H4 (cell line): Measurements from ENCODE around the gene SEC61G.

- RAMPAGE, long total RNA: no peak
Measured at GRCh38 chr7:50629038-50630033, 64.1 kb upstream of the DDC start.

DNA sequence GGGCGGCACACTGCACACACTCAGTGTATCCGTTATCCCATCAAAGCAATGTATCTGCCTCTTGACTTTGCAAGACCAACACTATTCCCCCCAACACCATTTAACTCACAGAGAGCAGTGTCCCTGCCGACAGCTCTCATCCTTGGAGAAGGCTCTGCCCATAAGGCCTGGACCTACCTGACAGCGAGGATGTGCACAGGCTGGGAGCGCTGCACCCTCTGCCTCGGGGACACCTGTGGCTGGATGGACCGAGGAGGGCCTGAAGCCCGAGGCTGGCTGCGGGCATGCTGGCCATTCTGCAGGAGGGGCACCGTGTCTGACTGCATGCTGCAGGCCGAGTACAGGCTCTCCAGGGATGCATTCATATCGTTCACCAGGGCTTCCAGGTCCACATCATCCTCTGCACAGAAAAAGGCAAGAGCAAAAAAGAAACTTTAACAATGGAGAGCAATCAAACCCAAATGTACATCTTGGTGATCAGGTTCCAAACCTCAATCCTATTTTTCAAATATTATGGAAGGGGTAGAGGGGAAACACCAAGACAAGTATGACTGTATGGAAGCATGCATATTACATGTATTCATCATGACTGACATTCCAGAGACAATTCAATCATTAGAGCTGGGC is 108.3 kb downstream of the GRB10 start:
- RAMPAGE, long total RNA: no peak

- RAMPAGE, long total RNA: no peak
Measured at GRCh38 chr7:50683951-50684410, 98.7 kb downstream of the GRB10 start.

DNA sequence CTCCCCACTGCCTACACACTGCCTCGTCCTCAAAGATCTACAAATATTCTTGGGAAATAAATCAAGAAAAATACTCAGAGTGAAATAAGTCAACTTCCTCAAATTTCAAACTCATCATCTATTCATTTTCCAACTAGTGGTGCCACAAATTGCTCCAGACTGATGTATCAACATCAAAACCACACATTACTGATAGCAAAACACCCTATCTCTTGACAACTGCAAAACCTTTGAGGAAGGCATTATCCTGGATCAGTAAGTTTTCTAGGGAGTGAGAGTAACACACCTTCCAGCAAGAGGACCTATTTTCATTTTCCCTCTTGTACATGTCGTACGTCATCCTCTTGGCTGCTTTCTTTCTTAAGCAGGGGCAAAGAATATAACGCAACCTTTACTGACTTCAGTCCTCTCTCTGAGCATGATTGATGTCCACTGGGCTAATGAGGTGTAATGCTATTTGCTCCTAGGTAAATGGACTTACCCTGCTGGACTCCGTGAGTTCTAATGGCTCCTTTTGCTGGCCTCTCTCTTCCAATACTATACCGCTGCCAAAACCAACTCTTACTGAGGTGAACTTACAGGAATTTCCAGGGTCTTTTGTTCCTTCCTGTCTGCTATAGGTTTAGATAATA is 87.5 kb downstream of the GRB10 start:
- RAMPAGE, long total RNA: no peak

DNA sequence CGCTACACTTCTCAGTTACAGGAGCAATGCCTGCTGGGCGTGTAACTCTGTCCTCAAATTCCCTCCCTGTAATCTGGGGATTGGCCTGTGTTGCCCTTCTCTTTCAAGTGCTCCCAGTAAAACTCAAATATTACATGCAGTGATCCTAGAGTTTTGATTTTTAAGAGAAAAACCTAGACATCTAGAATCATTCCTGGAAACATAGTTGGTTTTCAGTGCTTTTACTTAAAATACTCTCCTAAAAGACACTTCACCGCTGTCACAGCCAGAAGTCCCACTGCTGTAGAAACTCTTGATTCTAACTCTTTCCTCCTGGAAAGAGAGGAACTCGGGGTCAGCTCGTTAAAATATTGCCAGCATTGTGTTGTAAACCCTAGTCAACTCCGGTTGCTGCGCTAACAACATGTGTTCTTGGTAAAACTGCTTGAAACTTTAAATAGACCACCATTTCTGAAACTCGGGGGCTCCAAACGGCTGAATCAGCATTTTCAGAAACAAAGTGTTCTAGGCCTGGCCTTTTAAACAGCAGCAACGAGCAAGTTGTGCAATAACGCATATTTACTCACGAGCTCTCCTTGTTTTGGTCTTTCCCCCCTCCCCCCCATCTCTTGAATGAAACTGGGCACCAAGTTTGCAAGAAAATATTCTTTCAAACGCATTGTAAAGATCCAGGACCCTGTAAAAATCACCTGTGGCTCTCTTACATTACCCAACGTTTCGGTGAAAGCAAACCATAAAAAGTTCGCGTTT is 9.1 kb upstream of the GRB10 start:
- RAMPAGE, long total RNA: no peak

DNA sequence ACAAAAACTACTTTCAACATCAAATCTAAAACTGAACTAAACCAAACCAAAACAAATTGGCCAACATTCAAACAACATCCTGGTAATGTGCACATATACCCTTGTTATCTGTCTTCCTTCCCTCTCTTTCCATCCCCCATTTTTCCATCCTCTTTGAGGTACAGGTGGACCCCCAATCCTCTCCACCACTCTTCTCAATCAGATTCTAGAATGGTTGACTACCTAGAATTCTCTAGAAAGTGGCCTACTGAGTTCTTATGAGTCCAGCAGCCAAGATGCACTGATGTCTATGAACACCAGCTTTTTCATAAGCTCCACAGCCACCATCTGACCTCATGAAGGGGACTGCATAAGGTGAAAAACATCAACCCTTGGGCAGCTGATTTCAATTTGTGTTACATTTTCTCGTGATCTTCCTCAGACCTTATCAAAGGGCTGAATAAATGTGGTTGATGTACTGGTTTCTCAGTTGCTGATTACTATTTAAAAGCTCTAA is 62.1 kb downstream of the COBL start:
- RAMPAGE, long total RNA: no peak

DNA sequence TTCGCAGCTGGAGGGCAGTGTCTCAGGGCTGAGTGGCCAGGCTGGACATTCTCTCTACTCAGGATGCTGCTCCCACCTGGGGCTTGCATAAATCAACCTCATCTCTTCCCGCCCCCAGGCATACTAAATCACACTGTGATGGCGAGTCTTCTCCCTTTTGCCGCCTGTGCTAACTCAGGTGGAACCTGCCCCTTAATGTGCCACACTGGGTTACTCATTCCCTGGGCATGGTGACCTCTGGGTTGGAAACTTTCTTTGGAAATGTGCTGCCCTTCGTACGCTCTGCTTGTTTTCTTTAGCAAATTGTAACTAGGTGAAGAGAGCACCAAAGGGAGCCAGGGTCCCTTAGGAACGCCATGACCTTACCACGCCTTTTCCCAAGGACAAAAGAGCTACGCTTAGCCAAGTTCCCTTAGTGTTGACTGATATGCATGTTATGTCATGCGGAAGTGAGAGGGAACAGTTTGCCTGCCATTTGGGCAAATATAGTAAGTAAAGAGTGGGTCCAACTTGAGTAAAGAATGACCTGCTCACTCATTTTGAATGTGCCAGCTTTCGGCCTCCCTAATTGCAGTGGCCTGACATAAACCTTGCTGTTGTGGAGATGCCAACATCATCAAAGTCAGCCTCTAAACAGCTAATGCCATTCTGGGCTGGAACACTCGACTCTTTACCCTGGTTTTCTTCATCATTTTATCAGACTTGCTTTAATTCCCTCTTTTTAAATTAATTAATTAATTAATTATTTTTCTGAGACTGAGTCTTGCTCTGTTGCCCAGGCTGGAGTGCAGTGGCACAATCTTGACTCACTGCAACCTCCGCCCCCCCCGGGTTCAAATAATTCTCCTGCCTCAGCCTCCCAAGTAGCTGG is 40.6 kb upstream of the COBL start:
- RAMPAGE, long total RNA: no peak

DNA sequence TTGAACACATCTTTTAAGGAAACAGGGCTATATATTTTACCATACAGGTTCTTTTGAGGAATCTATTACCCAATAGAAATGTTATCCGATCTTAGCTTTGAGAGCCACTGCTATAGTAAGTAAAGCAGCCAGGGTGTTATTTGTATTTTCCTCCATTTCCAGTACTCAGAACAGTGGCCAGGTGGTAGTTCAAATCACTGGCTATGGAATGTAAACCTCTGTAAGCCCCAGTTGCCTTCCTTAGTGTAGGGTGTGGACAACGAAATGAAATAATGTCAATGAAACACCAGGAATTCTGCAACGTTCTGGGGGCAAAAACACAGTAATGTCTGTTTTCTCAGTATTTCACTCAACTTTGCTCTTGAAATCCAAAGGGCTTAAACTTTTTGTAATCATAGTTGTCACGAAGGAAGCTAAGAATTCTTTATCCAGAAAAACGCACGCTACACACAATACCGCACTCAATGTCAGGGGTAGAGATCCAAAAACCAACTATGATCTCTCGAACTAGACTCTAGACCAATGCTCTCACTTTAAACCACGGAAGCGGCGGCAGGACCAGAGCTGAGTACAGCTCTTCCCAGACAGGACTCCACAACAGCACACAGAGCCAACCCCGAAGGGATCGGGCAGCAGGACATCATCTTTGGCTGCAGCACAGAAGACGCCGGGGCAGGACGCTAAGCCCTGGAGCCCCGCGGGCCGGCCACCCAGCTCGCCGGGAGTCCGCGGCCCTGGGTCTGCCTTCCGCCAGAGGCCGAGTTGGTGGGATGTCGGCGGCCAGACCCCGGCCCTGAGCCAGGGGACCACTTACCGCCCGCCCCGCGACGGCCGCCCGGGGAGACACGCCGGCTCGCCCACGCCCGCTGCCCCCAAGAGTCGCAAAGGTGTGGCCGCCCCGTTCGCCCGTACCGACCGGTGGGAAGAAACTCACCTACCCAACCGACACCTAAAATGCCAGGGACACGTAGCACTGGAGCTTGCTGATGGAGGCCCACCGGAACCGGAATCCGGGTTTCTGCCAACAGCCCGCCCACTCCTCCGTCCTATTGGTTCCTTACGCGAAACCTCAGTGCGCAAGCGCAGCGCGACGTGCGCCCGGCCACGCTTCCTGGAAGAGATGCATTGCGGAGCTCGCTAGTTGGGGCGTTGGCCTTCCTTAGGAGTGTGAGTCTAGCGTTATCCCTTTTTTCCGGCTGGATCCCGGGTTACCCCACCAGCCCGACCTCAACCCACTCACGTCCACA is at the start of gene SEC61G:
Gene SEC61G, minus strand, starts transcription at position 988 of the 1,247 bp plus-strand sequence.
- RAMPAGE, long total RNA: start-site peak on the minus strand centred at position 964 of the sequence, 75 bp wide, 939 reads

- RAMPAGE, long total RNA: no peak
Measured at GRCh38 chr7:54916133-54916532, 102.7 kb upstream of the EGFR start.

DNA sequence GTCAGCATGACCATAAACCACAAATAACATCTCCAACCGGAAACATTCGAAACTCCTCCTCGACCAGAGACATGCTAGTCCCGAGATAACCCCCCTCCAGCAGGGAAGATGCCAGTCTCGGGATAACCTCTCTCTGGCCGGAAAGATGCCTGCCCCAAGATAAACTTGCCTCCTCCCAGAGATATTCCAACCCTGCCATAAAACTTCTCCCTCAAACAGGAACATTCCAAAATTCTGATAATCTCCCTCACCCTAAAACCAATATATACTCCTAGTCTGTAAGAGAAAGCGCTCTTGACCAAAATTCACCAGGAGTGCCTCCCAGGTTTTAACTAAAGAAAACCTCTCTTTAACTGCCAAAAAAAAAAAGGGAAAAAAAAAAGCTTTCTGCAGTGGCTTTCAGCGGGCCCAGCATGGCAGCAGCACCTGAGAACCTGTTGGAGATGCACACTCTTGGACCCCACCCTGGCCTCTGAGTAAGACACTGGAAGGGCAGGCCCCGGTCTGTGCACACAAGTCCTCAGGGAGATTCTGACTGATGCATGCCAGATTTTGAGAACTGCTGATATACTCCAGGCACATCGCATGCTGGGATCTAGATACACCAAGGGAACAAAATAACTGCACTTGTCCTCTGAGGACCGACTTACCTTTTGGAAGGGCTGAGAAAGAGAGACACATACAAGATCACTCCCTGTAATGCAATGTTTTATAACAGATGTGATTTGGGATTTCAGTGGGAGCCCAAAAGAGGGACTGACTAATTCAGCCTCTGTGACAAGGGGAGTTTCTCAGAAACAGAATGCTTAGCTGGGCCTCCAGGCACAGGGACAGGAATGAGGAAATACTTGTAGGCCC is 7.9 kb downstream of the EGFR start:
- RAMPAGE, long total RNA: no peak

DNA sequence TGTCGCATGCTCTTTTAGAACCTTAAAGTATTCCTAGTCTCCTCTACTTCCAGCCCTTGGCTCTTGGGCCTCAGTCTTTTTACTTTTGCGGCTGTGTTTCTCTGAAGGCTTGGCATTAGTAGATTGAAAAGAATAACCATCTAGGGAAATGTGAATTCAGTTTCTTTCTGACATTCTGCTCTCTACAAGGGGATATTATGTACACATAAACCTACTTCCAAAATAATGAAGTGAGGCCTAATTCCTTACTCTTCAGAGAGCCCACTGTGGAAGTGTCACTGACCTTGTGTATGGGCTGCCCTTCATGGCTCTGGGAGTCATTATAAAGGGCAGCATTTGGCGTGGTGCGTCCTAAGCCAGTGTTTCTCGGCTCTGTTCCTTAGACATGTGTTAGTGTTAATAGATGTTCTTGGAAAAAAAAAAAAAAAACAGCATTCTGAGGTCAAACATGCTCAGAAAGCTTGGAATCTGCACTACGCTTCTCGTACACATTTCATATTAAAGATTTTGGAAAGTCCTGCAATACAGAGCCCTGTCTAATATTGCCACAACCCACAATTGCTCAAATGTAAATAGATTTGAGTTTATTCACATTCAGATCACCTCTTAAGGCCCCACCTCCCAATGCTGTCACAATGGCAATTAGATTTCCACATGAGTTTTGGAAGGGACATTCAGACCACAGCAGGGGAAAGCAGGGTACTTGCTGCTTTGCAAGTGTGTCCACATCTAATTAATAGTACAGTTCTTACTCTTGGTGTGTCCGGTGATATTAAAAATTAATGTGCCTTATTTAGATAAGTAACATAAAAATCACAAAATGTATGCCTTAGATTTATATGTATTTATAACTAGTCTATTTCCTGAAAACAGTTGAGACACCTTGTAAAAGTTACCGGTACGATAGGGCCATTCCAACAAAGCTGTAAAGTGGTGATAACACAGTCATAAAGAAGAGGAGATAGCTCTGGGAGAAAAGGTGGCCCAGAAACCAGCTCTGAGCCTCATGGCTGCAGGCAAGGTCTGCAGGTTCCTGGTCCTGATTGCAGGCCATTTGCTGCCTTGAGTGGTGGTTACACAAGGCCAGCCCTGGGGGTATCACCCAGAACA is 27.7 kb downstream of the EGFR start:
- RAMPAGE, long total RNA: no peak

DNA sequence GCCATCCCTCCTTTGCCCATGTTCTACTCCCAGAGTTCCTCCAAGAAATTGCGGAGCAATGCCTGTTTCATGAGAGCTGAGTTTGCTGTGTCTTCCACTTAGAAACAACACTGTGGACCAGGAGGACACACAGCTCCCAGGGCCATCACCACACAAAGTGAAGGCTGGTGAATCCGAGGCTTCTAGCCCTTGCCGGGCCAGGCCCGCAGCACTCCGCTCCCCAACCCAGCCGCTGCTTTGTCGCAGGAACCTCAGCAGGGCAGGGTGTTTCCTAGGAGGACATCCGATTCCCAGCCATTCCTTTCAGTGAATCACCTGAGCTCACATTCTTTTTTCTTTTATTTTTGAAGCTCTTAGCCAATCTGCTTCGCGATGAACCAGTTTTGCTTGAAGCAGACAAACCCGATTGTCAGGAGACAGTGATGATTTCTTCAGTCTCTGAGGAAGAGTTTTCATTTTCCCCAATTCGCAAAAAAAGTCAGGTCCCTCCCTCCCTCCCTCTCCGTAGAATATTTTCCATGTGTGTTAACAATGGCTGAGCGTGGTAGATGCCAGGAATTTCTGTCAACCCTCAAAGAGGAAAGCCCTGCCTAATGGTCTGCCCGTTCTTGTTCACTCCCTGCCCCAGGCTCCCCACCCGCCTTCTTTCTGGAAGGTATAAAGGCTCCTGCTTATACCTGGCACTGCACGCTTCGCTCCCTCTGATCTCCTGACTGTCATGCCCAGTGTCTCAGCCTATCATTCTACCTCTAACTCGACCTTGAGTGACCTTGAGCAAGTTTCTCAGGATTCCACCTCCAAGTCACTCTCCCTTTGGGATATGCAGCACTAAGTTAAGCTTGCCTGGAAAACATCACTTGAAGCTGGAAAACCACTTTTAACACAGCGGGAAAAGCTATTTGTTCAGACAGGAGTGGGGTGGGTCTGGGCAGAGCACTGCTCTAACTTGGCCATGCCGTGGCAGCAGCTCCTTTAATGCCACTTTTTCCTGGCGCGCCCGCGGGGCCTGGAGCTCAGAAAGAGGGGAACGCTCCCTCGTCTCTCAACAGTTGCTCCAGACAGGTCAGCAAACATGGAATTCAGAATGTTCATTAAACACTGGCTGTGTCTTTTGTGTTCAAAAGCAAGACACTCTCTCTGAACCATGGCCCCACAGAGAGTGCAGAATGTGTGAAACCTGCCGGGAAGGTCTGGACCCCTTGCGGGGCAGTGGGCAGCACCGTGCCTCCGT is 35.1 kb downstream of the EGFR start:
- RAMPAGE, long total RNA: no peak

GRCh38 chr7:55066331-55067248 is 47.8 kb downstream of the EGFR start:
- RAMPAGE, long total RNA: no peak

DNA sequence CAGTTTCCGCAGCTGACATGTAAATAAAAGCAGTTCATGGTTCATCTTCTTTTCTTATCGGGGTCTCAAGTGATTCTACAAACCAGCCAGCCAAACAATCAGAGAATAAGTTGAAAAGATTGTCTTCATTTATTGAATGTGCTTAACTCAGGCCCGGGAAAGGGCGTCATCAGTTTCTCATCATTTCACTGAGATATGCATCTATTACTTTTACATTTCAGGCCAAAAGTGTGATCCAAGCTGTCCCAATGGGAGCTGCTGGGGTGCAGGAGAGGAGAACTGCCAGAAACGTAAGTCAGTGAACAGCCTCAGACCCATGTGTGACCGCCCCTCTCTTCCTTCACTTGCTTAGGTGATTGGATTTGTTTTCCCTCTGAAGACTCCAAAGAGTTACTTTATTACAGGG is 132.3 kb downstream of the EGFR start:
- RAMPAGE, long total RNA: no peak

GRCh38 chr7:55255518-55256256 is 109.5 kb upstream of the LANCL2 start:
- RAMPAGE, long total RNA: no peak

DNA sequence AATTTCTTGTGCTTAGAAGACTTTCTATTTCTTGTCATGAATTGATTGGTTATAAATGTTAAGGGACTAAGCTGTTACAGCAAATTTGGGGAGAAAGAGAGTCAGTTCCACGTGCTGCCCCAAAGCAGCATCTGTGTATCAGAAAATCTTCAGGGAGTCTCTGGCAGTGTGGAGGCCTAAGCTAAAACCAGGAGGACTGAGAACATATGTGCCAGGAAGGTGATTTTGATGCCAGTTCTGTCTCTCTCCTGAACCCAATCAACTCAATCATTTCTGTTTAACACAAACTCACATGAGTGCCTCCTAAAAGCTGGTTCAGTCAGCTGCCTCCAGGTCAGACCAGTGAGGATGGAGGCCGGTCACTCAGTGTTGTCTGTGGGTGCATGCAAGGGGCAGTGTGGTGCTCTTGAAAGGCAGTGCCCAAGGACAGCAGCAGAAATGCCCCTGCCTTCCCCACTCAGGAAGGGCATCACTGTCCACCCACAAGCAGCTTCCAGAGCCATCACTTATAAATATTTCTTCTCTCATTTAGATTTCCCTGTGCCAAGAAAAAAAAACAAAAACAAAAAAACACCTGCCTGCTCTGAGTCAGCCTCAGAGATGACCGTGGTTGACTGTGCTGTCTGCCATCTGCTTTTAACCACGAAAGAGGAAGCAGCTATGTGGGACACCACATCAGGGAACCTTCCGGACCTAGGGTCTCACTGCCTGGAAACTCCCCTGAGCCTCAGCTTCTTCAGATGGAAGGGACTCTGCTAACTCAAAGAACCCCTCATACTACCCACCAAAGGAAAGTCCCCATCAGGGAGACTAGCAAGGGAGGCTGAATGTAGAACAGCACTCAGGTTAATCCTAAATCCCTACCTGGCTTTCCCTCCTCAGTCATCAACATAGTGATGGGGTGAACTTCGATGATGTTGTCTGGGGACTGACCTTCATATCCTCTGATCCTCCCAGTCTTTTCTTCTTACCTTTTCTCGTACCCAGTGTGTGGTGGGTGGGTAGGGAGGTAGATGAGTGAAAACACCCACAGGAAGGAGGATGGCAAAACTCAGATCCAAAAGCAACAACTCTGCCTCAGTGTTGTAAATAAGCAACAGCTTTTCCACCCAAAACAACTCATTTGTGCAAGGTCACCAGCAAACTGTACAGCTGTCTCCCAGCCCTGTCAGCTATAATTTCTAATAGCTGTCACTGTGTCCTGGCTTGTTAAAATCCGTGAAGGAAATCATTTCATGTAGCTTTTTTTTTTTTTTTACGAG is 39.0 kb downstream of the VOPP1 start:
- RAMPAGE, long total RNA: no peak

- RAMPAGE, long total RNA: no peak
Measured at GRCh38 chr7:55552209-55553545, 19.6 kb downstream of the VOPP1 start.

DNA sequence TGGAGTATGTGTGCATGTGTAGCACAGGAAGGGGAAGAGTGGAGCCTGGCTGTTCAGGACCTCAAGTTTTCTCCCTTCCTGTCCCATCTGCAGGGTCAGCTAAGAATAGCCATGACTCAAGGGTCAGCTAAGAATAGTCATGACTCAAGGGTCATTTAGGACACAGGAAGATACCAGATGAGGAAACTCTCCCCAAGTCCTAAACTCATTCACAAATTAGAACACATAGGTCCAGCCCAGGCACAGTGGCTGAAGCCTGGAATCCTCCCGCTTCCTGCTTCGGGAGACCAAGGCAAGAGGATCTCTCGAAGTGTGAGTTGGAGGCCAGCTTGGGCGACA is 21.3 kb upstream of the VOPP1 start:
- RAMPAGE, long total RNA: no peak

- RAMPAGE, long total RNA: no peak
Measured at GRCh38 chr7:55689004-55689982, 117.0 kb upstream of the VOPP1 start.

DNA sequence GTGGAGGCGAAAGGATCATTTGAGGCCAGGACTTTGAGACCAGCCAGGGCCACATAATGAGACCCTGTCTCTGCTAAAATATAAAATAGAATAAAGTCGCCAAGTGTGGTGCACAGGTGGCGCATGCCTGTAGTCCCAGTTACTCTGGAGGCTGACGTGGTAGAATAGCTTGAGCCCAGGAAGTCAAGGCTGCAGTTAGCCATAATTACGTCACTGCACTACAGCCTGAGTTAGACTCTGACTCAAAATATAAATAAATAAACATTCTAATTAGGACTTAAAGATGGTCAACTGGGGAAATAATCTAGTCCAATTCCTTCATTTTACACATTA is 771 bp downstream of the CHCHD2 start:
- RAMPAGE, long total RNA: no peak